HT-29 (cell line): ENCODE results near the genes FLG, LCE3E, SPRR2A, PGLYRP3 and S100A13.

DNA sequence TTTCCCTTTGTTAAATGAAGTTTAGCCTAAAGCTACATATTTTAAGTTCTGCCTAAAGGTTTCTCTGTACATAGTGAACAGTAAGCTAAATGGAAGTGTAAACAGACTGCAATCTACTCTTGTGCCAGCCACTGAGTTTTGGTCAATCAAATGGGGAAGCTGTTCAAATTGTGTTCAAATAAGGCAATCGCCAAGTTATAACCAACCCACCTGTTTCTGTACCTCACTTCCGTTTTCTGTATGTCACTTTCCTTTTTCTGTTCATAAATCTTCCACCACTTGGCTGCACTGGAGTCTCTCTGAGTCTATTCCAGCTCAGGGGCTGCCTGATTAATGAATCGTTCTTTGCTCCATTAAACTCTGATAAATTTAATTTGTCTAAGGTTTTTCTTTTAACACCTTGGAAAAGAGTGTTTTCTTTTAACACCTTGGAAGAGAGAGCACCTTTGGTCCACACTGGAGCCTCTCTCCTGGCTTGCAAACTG is 10.9 kb upstream of the THEM4 start:
- RAMPAGE, long total RNA: no peak

DNA sequence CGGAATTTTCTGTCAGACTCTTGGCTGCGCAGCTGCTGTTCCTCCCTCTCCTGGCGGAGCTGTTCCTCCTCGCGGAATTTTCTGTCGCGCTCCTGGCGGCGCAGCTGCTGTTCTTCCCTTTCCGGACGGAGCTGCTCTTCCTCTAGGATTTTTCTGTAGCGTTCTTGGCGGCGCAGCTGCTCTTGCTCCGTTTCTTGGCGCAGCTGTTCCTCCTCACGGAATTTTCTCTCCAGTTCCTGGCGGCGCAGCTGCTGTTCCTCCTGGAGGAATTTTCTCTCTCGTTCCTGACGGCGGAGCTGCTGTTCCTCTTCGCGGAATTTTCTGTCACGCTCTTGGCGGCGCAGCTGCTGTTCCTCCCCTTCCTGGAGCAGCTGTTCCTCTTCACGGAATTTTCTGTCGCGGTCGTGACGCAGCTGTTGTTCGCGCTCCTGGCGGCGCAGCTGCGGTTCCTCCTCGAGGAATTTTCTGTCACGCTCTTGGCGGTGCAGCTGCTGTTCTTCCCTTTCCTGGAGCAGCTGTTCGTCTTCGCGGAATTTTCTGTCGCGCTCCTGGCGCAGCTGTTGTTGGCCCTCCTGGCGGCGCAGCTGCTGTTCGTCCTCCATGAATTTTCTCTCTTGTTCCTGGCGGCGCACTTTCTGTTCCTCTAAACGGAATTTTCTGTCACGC is 7.3 kb downstream of the TCHH start:
- RAMPAGE, long total RNA: no peak

DNA sequence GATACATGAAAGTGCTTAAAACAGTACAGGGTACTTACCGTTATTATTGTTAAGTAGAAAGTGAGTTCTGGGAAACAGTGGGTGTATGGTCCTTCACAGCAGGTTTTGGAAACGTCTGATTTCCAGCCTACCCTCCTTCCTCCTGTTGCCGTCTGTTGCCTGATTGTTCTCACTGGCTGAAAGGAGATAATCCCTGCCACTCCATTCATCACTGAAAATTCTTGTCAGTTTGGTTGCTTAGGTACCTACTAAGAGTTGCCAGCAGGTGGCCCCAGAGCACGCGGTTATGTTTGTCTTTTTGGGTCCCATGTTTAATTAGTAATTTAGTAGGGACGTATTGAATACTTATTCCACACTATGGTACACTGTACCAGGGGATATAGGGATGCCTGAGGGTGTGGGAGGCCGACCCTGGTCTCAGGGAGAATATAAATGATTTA is 30.7 kb upstream of the RPTN start:
- RAMPAGE, long total RNA: no peak

DNA sequence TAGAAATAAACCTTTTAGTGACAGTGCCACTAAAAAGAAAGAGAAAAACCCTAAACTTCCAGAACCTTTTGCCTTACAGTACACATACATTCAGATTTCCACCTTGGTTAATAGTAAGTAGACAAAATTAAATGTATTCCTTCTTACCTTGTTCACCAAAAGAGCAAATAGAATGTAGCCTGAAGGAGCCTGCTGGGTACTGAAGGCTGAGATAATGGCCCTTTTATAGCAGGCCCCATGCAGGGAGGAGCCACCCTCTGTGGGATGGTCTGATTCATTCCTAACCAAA is at the start of gene FLG:
TSS of gene FLG (minus strand) at position 198 of the 289 bp plus-strand sequence.
- RAMPAGE, long total RNA: no peak

DNA sequence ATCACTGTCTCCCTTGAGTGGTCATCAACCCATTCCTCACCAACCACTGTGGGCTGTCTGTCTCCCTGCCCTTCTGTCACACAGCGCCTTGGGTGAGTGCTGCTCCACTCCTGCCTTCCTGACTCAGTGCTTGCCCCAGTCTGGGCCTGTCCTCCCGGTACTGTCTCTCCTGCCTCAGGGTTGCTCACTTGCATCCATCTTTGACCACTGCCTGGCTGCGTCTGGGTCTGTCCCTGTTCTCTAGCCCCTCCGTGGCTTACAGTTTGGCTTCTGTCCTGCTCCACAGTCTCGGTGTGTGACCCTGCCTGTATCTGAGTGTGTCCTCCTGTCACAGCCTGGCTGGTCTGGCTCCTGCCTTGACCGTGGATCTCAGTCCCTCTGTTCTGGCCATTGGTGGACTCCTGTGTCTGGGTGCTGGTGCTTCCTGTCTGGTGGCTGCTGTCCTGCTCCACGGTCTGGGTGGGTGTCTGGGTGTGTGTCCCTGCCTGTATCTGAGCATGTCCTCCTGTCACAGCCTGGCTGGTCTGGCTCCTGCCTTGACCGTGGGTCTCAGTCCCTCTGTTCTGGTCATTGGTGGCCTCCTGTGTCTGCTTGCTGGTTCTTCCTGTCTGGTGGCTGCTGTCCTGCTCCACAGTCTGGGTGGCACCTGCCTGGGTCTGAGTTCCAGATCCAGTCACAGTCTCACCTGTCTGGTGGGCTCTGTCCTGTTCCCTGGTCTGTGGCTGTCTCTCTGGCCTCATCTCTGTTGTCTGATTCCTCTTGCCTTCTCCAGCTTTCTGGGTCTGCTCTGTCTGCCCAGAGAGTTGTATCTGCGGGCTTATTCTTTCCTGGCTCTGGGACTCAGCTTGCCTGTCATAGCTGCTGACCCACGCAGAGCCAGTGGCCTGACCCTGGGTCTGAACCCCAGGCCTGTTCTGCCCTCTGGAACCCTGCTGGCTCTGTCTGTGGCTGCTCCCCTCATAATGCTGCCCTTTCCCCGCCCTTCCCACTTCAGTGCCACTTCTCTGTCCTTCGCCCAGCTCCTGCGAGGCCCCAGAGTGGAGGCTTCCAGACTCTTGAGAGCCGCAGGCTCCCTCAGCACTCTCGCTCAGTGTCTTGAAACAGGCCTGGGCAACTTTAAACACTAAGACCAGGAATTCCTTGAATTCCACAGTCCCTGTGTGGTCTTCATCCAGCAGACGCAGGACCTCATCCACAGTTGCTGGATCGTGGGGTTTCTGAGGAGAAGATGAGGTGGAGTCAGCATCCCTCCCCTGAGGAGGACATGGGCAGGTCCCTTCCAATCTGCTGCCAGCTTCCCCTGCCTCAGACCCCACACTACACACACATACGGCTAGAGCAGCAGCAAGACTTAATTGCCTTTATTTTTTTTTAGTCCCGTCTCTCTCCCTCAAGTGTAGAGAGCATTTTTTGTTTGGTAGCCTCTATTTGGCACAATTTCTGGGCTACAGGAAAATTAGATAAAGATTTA is 3.8 kb downstream of the CRNN start:
- RAMPAGE, long total RNA: no peak

DNA sequence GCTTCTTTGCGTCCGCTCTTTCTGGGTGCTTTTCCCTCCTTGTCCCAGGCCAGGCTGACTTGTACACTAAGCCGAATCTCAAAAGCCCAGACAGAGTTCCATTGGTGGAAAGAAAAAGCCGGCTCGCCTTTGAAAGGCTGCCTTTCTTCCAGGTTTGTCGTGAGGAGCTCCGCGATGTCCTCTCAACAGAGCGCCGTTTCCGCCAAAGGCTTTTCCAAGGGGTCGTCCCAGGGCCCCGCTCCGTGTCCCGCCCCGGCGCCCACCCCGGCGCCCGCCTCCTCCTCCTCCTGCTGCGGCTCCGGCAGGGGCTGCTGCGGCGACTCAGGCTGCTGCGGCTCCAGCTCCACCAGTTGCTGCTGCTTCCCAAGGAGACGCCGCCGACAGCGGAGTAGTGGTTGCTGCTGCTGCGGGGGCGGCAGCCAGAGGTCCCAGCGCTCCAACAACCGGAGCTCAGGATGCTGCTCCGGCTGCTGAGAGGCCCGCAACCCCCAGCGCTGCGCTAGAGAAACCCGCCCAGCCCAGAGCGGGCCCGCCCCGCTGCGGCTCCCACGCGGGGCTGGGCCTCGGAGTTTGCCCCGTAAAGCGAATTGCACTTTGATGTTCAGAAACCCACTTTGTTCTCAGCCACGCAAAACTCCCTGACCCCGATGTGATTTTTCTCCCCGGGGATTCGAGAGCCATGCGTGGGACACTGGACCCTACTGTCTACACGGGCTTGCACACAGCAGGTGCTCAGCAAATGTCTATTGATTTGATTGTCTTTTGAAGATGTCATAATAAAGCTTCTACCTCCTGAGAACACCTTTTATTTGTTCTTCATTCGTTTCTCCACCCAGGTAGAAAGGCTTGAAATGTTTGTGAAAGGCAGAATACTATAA is 1.2 kb downstream of the CRCT1 start:
- RAMPAGE, long total RNA: no peak

- RAMPAGE, long total RNA: no peak
These were observed at the start of gene LCE3E for GRCh38 chr1:152566559-152566895. Gene LCE3E, minus strand, starts transcription at chr1:152566780.

DNA sequence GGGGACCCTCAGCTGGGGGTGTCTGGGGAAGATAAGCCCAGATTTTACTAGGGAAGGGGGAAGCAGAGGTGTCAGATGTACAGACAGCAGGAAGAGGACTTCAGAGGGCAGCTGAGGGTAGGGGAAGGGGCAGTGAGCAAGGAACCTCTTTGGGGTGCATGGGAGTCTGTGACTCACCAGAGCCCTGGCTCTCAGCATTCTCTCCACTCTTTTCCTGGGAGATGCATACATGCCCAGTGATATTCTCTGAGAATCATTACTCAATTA is 416 bp upstream of the LCE3B start:
- RAMPAGE, long total RNA: no peak

DNA sequence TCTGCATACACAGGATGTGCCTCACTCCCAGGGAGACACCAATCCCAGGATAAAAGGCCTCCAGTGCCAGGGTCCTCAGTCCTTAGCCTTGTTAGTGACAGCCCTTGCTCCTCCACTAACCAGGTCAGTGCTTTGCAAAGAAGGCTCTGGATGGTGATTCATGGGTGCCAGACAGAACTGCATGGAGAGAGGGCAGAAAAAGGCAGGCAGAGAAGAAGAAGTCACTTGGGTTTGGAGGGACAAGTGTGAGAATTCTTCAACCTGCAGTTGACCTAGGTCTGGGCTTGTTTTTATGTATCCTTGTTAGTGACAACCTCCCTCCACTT is 17.3 kb downstream of the C1orf68 start:
- RAMPAGE, long total RNA: no peak

- RAMPAGE, long total RNA: no peak
These were observed at the start of gene SPRR2A for GRCh38 chr1:153057267-153057781. Gene SPRR2A, minus strand, starts transcription at chr1:153057512.

- RAMPAGE, long total RNA: no peak
These were observed at the start of gene PGLYRP3 for GRCh38 chr1:153312827-153313129. Gene PGLYRP3, minus strand, starts transcription at chr1:153312952.

GRCh38 chr1:153393763-153394424 is 3.0 kb upstream of the S100A8 start:
- RAMPAGE, long total RNA: no peak

GRCh38 chr1:153531882-153533115 is 3.5 kb downstream of the S100A6 start:
- RAMPAGE, long total RNA: no peak

DNA sequence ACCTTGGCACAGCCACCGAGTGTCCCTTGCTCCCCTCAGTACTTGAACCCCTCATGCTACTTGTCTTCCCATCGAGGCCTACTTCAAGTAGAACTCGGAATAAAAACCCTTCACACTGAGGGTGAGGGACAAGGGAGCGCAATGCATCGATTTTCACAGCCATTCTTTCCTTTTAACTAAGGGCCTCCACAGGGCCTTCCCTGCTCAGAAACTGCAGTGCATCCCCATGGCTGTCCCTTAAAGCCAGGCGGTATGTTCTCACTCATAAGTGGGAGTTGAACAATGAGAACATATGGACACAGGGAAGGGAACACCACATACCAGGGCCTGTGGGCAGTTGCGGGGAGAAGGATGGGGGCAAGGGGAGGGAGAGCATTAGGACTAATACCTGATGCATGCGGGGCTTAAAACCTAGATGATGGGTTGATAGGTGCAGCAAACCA is 1.4 kb upstream of the S100A2 start:
- RAMPAGE, long total RNA: no peak

GRCh38 chr1:153567517-153568296 is 2.1 kb upstream of the S100A2 start:
- RAMPAGE, long total RNA: no peak

- RAMPAGE, long total RNA: no peak
These were observed 4.2 kb downstream of the S100A13 start for GRCh38 chr1:153623153-153623474.

GRCh38 chr1:153626863-153627769 is at the start of gene S100A13:
Gene S100A13, minus strand, starts transcription at chr1:153627505.
- RAMPAGE, long total RNA: no peak

GRCh38 chr1:153685746-153686460 is 7.4 kb downstream of the NPR1 start:
- RAMPAGE, long total RNA: no peak

- RAMPAGE, long total RNA: no peak
These were observed 20.0 kb downstream of the NPR1 start for GRCh38 chr1:153698468-153698864.

DNA sequence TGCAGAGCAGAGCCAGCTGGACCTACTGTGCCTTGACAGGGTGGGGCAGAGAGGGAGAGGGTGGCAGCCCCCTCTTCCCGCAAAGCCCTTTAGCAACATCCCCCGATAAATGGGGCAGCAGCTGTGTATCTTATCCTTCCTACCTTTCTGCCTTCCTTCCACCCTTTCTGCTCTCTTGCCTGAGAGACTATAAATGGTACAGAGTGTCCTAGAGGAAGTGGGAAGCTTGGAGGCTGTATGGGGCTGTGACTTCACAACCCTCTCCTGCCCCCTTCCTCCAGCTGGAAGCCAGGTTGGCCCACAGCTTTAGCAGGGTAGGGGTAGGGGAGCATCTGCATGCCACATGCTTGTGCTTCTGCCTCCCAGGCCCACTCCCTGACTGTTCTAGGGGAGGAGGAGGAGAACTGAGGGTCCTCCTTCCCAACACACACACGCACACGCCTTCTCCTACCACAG is 4.0 kb upstream of the SLC27A3 start:
- RAMPAGE, long total RNA: no peak